Cerebellum (tissue), 5 donors: ENCODE measurements around the genes SOSTDC1 and LRRC72.

- PRO-cap, 3 experiments, result no peak in any of the 3 experiments
- RAMPAGE, long total RNA, result no peak
Measured at GRCh38 chr7:16129217-16129933, 292.0 kb downstream of the CRPPA start.

DNA sequence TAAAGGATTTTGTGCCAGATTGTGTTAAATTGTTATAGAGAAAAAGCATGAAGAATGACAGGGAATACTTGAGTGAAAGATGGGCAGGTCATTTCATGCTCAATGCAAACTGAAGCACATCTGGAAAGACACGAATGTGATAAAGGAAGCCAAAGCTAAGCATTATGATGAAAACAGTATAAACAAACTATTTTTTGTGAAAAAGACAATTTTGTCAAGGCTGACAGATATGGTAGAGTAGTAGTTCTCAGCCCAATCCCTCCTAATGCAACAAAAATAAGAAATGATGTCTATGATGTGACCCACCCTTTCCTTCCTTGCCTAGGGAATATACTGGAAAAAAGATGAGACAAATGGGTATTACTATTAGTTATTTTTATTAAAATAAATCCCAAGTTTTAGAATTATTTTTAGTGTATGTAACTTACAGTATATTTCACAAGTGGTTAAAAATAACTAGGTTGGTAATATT lies 218.7 kb downstream of the CRPPA start:
- PRO-cap, 3 experiments, result no peak in any of the 3 experiments
- RAMPAGE, long total RNA, result no peak

DNA sequence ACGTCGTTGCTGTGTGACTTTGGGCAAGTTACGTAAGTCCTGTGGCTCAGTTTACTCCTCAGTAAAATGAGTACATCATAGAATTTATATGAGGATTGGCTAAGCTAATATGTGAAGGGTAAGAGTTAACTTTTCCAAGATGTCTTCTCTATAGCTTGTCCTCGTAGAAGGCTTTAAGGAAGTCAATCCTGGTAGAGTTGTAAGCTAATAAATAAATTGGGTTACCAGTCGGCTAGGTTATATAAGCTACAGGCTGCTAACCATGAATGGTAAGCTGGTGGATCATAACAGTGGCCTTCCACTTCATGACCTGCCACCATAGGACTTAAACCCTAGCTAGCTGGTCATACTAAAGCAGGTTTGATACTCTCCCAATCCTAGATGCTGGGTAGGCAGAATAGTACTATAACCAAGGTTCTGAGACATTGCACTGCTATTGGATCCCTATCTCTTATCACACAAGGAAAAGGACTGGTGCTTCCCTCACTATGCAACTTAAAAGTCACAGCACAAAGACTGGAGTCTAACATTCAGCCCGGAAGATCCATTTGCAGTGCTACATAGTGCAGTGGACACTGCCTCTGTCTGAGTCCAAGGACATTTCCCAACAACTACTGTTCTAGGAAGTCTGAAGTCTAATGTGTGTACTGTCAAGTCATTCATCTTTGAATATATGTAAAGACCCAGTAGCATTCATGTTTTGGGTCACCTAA lies 156.3 kb downstream of the CRPPA start:
- PRO-cap, 3 experiments, result no peak in any of the 3 experiments
- RAMPAGE, long total RNA, result no peak

- PRO-cap, 3 experiments, result no peak in any of the 3 experiments
- RAMPAGE, long total RNA, result start-site peak on the minus strand at chr7:16465735-16465840, 622 and 55 reads in 2 replicates
Measured at GRCh38 chr7:16465203-16466126, at the start of gene SOSTDC1. Gene SOSTDC1, minus strand, starts transcription at chr7:16465738.

DNA sequence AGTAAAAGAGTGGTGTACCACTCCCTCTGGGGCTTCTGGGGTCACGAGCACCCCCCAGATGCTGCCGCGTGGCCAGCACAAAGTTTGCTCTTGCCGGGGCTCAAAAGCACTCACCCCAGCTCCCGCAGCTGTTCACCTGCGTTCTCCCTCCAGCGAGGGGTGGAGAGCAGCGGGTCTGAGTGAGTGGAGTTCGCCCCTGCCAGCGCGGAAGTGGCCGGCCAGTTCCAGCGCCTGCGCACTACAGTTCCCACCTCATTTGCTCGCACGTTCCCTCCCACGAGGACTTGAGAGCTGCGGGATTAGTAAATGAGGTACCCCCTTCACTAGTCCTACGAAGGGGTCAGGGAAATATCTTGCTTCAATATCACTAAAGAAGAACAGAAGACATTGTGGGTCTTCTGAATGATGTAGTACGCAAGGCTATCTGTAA lies 24.3 kb upstream of the LRRC72 start:
- PRO-cap, 3 experiments, result no peak in any of the 3 experiments
- RAMPAGE, long total RNA, result no peak

DNA sequence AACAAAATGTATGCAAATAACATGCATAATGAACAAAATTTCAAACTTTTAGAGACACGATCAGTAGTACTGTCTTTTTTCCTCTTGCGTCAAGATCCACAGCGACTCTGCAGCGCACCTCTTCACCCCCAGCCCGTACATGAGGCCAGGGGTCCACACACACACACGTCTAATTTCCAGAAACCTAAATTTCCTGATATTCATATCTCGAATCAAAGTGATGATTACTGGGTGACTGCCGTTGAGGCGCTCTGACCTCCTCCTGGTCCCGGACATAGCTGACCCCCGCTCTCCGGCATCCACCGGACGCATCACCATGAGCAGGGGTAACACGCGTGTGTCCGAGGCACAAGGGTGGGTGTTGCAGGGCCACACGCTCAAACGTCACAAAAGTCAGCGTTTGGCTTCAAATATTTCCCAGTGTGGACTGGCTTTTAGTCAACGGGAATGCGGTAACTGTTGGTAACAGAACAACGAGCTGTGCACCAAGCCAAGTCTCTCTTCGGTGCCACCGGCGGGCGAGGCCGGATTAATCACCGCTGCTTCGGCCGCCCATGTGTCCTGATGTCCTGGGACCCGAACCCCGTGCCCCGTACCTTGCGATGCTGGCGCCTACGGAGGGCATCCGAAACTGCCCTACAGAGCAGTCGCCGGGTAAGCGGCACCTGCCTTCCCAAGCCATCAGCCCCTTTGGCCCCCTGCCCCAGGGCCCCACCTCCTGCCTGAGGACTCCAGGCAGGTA lies at the start of gene LRRC72:
TSS of gene LRRC72 (plus strand) at position 437 of the 742 bp plus-strand sequence.
- PRO-cap, 3 experiments, result no peak in any of the 3 experiments
- RAMPAGE, long total RNA, result no peak

DNA sequence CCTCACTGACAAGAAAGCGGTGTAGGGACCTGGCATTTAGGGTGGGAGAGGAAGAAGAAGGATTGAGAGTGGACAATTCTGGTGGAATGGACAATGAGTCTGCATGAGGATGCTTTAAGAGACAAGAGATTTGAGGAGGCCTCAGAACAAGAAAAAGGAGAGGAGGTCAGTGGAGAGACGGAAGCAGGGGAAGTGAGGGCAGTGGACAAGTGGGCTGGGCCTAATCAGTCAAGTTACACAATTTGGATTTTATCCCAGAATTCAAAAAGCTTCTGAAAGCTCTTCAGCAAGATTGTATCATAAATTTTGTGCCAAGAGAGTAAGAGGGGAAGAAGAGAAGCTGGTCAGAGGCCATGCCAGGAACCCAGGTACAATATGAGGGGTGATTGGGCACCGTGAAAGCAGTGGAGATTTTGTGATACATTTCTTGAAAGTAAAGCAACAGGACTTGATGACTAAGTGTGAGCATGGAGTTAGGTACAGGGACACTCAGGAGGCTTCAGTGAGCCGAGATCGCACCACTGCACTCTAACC lies 19.4 kb upstream of the TSPAN13 start:
- PRO-cap, 3 experiments, result no peak in any of the 3 experiments
- RAMPAGE, long total RNA, result no peak

- PRO-cap, 3 experiments, result no peak in any of the 3 experiments
- RAMPAGE, long total RNA, result no peak
Measured at GRCh38 chr7:16740107-16740584, 13.4 kb upstream of the TSPAN13 start.

- PRO-cap, 3 experiments, result no peak in any of the 3 experiments
- RAMPAGE, long total RNA, result no peak
Measured at GRCh38 chr7:16929920-16930193, 48.1 kb upstream of the AGR3 start.

GRCh38 chr7:17009188-17009895 lies 127.6 kb upstream of the AGR3 start:
- PRO-cap, 3 experiments, result no peak in any of the 3 experiments
- RAMPAGE, long total RNA, result no peak

GRCh38 chr7:17125017-17125428 lies 173.4 kb upstream of the AHR start:
- PRO-cap, 3 experiments, result no peak in any of the 3 experiments
- RAMPAGE, long total RNA, result no peak

DNA sequence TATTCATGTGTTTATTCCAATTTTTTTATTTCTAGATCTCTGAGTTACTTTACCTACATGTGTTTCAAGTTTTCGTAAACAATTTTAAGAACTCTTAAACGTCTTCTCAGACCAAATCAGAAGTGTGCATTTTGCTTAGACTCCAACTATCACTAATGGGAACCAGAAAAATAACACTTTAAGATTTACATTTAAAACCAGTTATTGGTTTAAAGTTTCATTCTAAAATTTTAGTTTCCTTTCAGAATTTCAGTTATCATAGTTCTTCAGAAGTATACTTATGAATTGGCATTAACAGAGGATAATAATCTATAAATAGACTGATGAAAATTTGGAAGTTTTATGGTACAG lies 1.8 kb downstream of the AHR start:
- PRO-cap, 3 experiments, result no peak in any of the 3 experiments
- RAMPAGE, long total RNA, result no peak

GRCh38 chr7:17374597-17374878 lies 76.1 kb downstream of the AHR start:
- PRO-cap, 3 experiments, result no peak in any of the 3 experiments
- RAMPAGE, long total RNA, result no peak

GRCh38 chr7:17379260-17379818 lies 80.9 kb downstream of the AHR start:
- PRO-cap, 3 experiments, result no peak in any of the 3 experiments
- RAMPAGE, long total RNA, result no peak

GRCh38 chr7:17405745-17406381 lies 107.4 kb downstream of the AHR start:
- PRO-cap, 3 experiments, result no peak in any of the 3 experiments
- RAMPAGE, long total RNA, result no peak

DNA sequence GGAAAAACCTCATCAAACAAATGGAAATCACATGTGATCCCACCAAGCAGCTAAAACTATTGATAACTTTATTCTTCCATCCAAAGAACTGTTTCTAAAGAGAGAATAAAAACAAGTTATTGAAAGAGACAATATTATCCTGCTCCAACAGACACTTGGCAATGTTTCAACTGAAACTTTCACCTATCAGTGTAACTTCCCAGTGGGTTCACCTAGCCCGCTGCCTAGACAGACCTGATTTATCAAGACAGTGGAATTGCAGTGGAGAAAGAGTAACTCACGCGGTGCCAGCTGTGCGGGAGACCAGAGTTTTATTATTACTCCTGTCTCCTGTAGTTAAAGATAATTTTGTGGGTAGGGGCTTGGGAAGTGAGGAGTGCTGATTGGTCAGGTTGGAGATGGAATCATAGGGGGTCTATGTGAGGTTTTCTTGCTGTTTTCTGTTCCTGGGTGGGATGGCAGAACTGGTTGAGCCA lies 199.8 kb downstream of the AHR start:
- PRO-cap, 3 experiments, result no peak in any of the 3 experiments
- RAMPAGE, long total RNA, result no peak

DNA sequence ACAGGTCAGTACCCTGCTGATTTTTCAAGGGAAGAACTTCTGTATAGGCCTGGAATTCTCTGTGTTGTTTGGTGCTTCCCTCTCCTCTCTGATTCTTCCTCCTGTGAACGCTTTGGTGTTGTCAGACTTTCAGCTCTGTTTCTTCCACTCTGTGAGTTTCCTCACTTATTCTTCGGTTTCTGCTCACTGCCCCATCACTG lies 153.5 kb upstream of the HDAC9 start:
- PRO-cap, 3 experiments, result no peak in any of the 3 experiments
- RAMPAGE, long total RNA, result no peak

DNA sequence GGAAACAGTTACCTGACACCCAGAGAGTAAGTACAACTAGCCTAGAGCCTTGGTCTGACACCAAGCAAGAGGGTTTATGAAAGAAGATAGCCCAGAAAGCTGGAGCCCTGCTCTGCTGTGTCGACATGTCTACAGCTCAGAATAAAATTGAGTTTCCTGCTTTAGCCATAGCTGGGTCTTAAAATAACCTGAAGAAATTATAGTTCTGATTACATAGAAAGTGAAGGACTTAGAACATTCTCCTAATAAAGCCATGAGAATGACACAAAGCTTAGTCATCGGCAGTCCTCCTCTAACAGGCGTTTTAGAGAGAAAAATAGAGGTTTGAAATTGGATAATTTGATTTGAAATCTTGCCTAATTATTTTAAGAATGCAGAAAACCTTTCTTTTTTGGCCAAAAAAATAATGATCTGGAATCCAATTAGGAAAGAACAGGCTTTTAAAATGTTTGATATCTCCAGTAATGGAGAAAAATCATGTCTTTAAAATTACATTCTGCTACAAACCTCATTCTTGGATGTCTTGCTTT lies 25.2 kb downstream of the HDAC9 start:
- PRO-cap, 3 experiments, result no peak in any of the 3 experiments
- RAMPAGE, long total RNA, result no peak

- PRO-cap, 3 experiments, result no peak in any of the 3 experiments
- RAMPAGE, long total RNA, result no peak
Measured at GRCh38 chr7:18910949-18911313, 206.5 kb downstream of the TWIST1 start.

GRCh38 chr7:19116277-19117159 lies 918 bp downstream of the TWIST1 start:
- PRO-cap, 3 experiments, result no peak in any of the 3 experiments
- RAMPAGE, long total RNA, result no peak